Endothelial cell (in vitro differentiated cells): Measurements from ENCODE around the gene DGKG.

GRCh38 chr3:184772708-184773741, 38.9 kb upstream of the VPS8 start:
- PRO-cap, result no peak

DNA sequence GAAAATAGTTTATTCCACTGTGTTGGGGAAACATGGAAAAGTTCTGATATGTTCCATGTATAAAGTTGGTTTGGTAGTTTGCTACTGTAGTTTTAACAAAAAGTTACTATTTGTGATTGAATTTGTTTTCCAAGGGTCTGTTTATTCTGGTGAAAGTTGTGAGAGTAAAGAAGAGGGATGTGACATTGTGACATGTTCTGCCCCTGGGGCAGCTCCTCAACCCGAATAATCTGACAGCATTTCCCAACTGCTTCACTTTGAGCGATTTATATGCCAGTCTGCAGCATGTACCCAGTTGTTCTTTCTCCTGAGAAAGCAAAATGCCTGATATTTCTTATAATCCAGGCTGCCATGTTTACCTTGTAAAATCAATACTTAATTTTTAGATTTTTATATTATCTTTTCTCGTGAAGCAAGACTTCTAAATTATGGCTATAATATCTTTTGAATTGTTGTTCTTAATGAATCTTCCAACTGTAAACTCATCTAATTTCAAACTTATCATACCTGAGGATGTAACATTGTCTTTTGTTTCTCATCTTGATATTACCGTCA, 1.3 kb downstream of the MAP3K13 start:
- PRO-cap, result no peak

DNA sequence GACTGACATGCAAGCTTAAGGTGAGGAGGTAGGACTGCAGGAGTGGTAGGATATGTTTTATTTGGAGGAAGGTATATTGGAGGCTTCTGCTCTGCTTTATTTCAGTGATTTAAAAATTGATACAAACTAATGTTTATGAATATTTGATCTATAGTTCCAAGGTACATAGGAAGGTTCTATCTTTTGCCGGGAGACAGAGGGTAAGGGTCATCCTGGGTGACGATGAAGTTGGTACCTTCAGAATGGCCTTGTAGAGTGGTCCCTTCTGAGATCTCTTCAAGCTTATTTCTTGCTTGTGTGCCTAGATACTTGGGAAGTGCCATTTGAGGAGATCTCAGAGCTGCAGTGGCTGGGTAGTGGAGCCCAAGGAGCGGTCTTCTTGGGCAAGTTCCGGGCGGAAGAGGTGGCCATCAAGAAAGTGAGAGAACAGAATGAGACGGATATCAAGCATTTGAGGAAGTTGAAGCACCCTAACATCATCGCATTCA, 61.6 kb downstream of the TMEM41A start:
- PRO-cap, result no peak

- PRO-cap, result no peak
Measured at GRCh38 chr3:185555031-185555602, 2.7 kb upstream of the LIPH start.

GRCh38 chr3:185645088-185645968, 59.2 kb downstream of the SENP2 start:
- PRO-cap, result no peak

DNA sequence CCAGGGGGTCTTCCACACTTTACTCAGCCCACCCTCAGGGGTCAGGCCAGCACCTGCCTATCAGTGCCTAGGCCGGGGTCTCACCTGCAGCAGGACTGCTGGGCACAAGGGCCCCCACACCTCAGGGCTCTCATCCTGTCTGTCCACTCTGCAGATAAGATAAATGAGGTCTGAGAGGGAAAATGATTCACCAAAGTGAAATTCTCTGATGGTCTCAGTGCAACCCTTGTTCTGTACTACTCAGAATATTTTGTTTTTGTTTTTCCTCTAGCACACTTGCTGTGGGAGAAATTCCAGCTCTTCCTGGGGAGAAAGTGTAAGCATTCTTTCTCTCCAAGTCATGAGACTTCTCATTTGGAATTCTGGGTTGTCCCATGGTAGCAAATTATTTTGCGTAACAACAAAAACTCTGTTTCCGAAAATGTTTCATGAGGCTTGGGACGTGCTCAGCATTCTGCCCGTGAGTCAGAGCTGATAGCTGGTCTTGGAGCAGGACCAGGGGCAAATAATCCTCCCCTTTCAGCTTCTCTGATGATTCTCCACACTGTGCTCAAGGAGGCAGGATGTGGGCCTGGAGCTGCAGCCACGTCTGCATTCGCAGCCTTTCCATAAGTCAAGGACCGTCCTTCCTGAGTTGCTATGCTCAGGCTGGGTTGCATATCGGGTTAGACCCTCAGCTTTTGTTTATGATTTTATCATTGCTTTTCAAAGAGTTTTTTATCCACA, 70.2 kb downstream of the SENP2 start:
- PRO-cap, result no peak

DNA sequence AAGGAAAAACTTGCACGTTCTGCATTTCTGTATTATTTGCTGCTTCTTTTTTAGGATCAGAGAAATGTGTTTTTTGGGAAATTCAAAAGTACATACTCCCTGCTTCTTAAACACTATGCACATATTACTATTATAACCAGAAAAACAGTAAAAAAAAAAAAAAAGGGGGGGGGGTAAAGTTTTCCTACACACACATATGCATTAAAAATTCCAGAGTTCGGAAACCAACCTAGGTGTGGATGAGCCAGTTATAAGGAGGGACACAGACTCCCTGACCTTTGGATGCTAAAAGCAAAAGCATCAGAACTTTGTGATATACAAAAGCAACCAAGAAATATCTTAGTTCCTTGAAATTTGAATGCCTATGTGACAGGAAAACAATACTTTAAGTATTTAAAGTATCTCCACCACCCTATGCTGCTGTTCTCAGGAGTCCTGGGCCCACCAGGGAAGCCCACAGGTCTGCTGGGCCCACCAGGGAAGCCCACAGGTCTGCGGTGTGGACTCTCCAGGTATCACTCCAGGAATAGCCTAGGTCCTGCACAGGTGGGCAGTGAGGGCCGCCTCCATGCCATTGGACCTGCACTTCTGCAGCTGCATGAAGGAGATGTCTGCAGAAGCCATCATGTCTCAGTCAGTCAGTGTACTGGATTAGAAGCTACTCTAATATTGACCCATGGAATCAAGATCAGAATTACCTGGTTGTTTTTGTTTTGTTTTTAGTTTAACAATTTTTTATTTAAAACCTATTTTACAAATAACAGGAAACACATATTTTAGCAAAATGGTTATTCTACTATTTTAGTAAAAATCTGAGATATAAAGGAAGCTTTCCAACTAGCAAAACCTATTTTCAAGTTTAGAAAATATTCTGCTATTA, 83.6 kb downstream of the SENP2 start:
- PRO-cap, result no peak

DNA sequence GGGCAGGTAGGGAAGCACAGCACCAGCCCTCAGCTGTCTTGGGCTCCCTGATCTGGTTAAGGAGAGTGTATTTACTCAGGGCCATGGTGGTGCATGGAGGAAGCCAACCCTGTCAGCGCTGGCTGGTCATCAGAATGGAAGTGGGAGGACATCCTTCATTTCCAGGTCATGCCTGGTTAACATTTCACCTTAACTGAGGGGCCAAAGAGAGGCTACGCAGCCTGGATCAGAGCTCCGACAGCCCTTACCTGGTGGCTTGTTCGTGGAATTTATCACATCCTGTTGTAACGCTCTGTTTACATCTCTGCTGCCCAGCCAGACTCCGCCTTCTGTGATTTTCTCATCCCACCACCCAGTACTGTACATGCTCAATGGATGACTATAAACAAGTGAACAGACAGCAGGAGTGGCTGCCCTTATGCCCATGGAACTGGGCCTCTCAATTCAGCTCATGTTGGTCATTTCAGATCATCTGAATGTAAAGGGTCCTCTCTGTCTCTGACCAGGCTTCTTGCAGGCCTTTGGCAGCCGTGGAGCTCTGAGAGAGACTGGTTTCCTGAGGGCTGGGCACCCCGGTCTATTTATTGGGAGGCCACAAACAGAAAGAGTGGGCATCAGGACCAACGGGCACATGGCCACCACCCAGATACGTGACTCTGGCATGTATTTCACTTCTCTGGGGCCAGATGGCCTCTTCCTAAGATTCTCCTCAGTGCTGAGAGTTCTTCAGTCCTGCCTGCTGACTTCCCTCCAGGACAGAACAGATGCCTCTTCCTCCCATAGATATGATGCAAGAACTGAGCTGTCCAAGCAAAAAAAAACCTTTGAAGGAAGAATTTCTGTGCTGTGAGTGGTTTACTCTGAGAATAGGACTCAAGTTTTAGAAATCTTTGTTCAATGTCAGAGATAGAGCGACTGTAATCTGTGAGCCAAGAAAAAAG, 108.0 kb downstream of the IGF2BP2 start:
- PRO-cap, result no peak

GRCh38 chr3:185756112-185757308, 68.3 kb downstream of the IGF2BP2 start:
- PRO-cap, result no peak

GRCh38 chr3:185773773-185774363, 51.0 kb downstream of the IGF2BP2 start:
- PRO-cap, result no peak

DNA sequence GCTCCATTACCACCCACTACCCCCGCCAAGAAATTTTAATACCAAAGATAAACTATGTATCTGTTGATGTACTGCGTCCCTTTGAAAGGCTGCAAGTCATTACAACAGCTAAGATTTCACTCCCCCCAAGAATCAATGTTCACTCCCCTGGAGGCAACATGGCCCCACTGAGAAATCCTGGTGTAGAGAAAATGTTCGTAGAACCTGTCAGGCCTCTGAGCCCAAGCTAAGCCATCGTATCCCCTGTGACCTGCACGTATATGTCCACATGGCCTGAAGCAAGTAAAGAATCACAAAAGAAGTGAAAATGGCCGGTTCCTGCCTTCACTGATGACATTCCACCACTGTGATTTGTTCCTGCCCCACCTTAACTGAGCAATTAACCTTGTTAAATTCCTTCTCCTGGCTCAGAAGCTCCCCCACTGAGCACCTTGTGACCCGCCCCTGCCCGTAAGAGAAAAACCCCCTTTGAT, 38.7 kb downstream of the IGF2BP2 start:
- PRO-cap, result no peak

DNA sequence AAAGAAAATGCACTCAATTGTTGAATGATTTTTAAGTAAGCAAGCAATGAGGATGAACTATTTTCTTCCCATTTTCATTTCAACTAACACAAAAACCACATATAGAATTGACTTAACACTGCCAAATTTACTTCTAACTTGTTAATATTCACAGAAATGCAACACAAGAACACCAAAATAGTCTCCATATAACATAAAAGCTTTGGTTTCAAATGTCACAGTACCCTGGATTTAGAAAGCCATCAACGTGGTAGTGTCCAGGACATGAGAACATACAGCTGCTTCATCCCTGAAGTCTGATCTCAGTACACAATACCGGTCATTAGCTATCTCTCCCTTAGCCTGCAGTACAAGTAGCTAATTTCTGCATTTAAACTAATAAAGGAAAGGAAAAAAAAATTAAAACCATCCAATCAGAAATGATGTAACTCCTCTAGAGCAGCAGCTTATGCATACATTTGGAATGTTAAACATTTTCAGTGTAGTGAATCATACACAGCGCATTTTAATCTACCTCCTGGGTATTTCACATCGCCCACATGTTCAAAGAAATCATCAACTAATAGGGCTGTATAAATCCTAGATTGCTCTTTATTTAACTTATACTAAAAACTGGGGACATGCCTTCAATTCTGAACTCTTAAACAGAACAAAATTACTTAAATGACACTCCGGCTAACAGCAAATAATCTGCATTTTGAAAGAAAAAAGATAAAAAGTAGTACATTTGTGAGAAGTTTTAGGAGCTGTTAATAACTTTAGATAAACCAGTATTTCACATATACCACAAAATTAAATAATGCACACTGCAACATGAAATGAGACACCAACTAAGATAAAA, 3.8 kb downstream of the IGF2BP2 start:
- PRO-cap, result no peak

DNA sequence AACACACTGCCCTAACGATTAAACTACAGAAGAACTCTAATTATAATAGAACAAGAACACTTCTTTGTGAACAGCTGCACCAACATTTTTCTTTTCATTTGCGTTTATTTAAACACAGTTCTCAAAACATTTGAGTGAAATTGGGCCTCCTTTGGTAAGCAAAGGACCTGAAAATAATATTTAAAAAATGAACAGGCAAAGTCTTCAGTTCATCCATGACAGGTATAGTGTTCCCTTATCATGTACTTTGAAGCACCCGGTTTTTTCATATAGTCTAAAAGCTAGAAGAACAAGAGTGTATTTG, 21.2 kb downstream of the TRA2B start:
- PRO-cap, result no peak

DNA sequence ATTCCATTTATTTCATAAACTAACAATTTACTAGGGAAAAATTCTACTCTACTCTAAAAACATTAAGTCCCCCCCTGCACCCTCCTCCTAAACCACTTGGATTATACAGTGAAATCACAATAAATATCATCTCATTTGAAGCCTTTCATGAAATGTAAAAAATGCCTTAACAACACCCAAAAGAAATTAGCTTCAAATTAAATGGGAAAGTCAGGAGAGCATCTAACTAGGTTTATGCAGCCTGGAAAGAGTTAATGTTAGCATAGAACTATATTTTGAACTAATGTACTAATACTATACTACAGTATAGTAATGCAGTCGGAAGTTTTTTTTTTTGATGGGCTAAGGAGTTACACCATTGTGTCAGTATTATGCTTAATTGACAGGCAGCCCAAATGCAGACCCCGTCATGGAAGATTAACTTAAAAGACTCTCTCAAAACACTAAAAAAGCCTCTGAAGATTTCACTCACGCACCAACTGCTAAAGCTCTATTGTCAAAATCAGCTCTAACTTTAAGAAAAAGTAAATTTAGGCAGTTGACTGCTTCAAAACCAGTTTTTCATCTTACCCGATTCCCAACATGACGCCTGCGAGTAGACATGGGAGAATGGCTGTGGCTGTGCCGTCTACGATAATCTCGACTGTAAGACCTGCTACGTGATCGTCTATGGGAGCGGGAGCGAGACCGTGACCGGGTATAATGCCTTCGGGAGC, 12.8 kb downstream of the TRA2B start:
- PRO-cap, result no peak

- PRO-cap, result no peak
Measured at GRCh38 chr3:185932027-185932813, 5.6 kb downstream of the TRA2B start.

DNA sequence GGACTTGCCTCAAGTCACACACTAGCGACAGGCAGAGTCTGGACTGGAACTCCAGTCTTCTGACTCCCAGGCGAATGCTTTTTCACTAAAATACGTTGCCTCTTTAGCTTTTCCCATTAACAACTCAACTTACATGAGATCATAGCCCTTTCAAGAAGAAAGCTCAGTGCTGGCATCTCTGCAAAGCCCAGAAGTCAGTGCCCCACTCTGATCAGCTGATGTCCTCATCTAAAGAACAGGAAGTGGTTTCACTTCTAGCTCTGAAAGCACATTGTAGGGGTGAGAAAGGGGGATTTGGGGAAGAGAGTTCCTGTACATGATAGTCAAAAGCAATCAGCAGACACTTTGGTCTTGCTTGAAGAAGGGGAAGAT, 76.2 kb upstream of the ETV5 start:
- PRO-cap, result no peak

- PRO-cap, result no peak
Measured at GRCh38 chr3:186259548-186259995, 102.5 kb downstream of the DGKG start.

DNA sequence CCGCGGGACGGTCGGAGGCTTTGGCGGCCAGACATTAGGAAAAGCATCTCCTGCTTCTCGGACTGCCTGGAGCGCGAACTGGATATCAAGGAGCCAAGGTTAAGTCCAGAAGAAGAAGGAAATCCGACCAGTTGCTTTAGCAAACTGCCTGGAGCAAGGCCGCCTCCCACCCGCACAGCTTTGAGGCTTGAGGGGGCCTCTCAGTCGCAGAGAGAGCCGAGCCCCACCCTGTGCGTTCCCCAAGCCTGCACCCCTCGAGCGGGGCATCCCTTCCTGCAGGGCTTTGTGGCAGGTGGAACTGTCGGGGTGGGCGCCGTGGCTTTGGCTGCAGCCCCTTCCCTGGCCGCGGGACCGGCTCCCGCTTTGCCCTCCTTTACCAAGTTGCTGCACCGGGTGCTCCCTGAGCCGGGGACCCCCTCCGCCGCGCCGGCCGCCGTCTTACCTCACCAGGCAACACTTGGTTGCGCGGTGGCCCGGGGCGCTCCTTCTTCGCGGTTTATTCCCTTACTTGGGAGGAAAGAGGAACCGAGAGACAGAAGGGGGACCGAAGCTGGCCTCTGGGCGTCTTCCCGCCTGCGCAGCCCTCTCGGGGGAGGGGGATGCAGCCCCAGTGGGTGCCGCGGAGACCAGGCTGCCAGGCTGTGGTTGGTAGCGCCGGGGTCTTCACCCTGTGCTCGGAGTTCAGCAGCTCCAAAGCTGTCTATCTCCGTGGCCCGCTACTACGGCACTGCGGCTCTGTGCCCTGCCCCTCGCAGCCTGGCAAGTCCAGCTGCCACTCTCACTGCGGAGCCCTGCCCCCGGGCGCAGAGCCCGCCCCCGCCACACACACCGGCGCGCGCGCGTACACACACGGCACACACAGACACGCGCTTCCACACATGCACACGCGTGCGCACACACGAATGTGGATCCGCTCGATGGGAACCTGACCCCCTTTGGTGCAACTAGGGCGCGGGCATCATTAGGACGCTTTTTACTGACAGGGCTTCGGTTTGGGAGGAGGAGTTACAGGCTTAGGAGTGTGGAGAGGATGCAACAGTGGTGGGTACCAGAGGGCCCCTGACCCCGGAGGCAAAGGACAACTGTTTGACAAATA, at the start of gene DGKG:
Gene DGKG, minus strand, starts transcription at position 731 of the 1,096 bp plus-strand sequence.
- PRO-cap, result unidirectional peak, minus-strand start at position 731 of the sequence

- PRO-cap, result bidirectional peak, plus-strand start at chr3:186567849, minus-strand start at chr3:186567888
Measured at GRCh38 chr3:186567699-186568168, 595 bp upstream of the TBCCD1 start.

DNA sequence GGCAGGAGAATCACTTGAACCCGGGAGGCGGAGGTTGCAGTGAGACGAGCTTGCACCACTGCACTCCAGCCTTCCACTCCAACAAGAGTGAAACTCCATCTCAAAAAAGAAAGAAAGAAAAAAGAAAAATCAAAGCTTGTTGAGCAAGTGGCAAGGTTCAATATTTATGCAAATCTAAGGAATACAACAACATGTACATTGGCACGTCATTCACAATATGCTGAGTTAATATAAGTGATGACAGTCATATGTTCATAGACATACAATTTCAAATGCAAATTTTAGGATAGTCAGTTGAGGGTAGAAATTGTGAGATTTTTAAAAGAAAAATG, 12.5 kb upstream of the AHSG start:
- PRO-cap, result no peak